Measurements from ENCODE around the genes LYRM9, SARM1, PIGS and RAB34.

DNA sequence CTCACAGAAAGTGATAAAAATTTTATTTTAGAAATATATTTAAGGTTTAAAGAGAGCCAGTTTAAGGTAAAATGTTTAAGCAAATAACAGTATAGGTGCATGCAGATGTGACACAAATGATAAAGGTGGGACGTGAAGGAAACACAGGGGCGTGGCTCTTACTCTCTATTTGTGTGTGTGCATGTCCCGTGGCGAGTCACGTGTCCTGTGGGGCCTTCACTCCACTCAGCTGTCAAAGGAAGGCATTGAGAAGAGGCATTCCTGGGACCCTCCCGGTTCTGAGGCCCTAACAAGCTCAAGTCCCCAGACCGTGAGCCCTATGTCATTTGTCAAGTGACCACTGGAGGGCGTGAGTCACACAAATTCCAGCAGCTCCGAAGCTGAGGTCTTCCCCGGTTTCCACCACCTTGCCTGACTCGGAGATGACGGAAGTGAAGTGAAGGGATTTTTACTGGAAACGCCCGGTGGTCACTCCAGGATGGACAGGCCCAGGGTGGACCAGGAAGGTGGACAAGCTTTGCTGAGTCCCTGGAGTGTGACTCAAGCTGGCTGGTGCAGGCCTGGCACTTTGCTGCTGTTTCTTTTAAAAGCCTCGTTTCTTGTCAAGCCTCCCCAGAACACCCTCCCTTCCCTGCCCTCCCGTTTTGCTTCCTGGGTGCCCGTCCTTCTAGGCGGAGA, 5.1 kb upstream of the NOS2 start:
- PRO-cap = unidirectional peak, plus-strand start at position 471 of the sequence

DNA sequence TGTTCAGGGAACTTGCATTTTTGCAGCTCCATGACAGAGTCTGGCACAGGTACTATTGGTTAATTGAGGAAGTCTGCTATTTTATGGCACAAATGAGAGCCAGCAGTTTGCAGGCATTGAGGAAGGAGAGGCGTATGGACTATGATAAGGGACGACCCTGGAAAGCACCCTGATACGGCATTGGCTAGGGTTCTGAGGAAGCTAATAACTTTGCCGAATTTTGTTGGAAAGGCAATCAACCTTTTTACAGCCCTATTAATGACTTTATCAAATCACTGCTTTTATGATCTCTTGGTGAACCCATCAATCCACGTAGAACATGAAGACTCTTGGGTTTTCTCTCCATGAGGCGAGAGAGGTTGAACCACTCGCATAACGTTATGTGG, 11.8 kb upstream of the NOS2 start:
- PRO-cap = no peak

GRCh38 chr17:27892789-27893845, at the start of gene LYRM9:
Gene LYRM9, minus strand, starts transcription at chr17:27893365.
- PRO-cap = bidirectional peak, plus-strand start at chr17:27893440, minus-strand start at chr17:27893328

DNA sequence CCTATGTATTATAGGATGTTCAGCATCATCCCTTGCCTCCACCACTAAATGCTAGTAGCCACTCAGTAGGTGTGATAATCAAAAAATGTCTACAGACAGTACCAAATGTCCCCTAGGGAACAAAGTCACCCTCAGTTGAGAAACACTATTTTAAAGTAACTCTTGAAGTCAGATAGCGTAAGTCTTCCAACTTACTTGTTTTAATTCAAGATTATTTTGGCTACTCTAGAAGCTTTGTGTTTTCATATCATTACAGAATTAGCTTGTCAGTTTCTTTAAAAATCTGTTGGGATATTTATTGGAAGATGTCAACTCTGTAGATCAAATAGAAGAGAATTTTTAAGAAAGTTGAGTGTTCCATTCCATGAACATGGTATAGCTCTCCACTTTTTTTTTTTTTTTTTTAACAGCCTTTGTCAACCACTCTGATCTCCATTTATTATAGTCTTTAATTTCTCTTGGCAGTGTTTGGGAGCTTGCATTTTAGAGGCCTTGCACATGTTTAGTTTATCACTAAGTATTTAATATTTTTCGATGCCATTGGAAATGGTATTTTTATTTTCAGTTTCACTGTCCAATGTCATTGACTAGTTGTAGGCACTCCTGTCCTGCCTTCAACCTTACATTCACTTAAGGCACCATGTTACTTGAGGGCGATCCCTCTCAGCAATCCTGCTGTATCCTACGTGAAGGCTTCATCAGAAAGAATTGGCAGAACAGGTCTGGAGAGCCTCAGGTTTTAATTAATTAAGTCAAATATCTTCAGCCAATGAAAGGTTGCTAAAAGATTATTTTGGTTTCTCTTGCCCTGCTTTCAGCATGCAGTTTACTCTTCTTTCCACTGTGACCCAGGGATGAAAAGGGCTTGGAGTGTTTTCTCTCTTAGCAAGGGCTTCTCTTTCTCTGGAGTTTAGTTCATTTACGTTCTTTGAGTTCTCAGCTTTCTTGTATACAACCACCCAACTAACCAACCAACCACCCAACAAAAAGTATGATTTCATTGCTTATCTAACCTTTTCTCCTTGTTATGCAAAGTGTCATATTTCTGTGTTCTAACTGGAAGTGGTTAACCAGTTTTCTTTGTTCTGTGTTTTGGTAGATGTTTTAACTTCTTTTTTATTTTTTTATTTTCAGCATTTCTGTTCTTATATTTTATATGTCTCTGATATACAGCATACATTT, 29.0 kb downstream of the NLK start:
- PRO-cap = no peak

GRCh38 chr17:28229802-28230426, 89.1 kb upstream of the TMEM97 start:
- PRO-cap = no peak

DNA sequence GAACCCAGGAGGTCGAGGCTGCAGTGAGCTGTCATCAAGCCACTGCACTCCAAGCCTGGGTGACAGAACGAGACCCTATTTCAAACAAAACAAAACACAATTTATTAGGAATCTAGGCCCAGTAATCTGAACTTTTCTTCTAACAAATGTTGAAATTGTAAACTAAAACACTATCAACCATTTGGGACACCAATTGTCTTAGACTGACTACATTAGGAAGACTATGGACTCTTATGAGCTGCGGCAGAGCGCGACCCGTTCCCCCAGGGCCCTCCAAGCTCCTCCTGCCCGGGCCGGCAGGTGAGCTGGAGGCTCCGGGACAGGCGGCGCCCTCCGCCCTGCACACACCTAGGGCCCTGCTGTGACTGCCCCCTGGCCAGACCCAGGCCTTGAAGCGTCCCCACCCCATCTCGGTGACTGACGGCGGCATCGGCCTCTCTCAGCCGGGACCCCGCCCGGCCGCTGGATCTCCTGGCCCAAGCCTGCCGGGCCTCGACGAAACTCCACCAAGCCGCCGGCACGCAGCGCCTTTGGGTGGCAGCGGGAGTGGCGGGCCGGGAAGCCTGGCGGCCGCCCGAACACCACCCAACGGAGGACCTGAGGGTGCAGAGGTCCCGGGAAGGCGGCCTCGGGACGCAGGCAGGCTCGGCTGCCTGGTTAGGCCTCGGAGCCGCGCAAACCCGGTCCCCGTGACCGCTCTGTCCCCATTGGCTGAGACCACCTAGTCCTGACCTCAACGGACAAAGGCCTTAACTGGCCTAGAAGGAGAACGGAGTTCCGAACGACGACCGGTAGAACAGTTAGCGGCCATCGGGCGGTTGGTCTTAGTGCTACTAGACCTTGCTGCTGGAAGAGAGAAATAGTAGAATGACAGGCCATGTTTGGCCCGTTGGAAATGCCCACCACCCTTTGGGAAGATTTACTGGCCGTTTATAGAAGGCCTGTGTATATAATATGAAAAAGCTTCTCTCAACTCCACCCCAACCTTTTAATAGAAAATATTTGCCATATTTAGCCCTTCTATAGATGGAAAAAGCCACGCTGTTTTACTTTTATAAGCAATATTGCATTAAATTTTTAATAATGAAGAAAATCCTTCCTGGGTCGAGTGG, 12.0 kb upstream of the TMEM97 start:
- PRO-cap = no peak

DNA sequence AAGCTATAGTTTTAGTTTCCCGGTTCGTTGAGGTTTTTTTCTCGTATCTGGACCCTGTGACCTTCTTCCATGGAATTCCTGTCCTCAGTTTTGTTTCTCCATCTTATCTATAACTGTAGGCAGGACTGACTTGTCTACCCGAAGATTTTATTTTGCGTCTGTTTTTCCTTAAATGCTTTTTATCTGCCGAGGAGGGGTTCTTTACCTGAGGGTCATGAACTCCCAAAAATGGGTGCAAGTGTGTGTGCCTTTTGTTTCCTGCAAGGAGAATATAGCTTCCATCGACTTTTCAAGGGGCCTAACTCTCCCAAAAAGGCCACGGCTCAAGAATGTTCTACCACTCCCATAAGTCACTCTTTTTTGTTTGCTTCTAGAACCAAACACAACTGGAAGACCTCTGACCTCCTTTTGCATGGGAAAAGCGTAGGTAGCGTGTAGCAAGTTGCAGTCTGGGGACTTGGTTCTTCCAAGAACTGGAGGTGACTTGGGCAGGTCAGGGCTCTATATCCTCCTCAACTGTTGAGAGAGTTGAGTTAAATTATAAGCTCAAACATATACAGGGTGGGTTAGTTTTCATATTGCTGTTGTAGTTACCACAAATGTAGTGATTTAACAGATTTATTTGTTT, 1.2 kb downstream of the TMEM97 start:
- PRO-cap = no peak

DNA sequence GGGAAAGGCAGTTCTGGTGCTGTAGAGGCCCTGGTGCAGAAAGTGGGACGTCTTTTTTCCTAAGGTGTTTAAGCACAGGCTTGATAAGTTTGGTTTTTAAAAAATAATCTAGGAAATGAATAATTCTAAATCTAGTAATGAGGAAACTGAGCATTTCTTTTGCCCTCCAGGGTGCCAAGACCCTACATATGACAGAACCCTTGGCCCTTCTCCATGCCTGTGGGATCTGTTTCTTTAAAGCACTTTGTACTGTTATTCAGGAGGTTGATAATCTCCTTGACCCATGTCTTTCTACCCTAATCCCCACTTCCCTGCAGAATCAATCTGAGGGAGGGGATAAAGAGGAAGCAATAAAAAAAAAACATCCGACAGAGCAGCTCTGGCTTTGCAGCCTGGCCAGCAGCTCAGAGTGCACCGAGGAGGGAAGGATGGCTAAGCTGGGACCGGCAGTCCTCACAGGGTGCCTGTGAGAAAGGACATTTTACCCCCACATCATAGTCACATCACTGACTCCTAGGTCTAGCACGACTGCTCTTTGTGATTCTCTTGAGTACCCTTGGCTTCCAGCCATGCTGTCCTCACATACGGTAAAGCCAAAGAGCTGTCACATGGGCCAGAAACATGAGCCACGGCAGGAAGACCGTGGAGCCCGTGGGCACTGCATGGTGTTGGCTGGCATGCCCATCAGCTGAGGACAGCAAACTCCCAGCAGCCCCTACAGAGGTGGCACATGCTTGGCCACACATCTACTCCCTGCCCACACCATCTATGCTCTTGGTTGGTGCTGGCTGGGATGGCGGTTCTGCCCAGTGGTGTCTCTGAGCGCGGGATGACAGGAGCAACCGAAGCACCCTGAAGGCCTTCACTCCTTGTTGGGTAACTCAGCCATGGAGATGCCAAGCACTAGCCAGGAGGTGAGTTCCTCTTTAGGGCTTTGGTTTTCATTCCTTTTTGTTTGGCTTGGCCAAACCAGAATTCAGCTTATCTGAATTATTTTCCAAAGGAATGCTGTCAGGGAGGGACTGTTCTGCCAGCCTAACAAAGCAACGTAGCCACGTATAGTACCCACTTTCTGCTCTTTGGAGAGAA, 9.7 kb downstream of the TNFAIP1 start:
- PRO-cap = no peak

DNA sequence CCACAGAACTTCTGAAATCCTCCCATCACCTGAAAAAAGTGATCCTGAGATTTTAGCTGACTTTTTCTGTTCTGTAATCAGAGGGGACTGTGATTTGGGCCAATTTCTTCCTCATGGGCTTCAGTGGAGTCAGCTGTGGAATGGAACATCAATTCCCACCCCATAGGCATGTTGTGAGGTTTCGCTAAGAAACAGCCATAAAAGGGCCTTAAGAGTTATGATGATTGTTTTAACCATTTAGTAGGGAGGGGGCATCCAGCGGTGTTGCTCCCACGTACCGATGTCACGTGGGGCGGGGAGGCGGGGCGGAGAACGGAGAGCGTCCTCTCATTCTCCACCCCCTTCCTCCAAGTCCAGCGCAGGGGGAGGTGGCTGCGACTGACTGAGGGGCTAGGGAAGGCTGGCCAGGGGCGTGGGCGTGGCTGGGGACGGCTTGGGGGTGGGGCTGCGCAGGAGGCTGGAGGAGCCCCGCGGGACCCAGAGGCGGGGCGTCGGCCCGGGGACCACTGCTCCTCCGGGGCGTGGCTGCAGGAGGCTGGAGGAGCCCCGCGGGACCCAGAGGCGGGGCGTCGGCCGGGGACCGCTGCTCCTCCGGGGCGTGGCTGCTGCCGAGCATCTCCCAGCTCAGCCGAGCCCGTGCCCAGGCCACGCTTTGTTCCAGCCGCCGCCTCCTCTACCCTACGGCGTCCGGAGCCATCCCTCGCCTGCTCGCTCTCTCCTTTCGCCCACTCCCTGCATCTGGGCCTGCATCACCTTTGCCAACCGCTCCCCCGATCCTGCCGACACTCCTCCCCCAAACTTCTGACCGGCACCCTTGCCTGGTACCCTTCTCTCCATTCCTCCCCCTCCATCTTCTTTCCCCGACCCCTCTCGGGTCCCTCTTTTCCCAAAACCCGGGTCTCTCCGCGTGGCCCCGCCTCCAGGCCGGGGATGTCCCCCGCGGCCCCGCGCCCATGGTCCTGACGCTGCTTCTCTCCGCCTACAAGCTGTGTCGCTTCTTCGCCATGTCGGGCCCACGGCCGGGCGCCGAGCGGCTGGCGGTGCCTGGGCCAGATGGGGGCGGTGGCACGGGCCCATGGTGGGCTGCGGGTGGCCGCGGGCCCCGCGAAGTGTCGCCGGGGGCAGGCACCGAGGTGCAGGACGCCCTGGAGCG, at the start of gene SARM1:
SARM1 (plus strand) TSS at position 615 of the 1,153 bp plus-strand sequence.
- PRO-cap = bidirectional peak, plus-strand start at position 346 of the sequence, minus-strand start at position 289 of the sequence; bidirectional peak, plus-strand start at position 615 of the sequence, minus-strand start at position 384 of the sequence

DNA sequence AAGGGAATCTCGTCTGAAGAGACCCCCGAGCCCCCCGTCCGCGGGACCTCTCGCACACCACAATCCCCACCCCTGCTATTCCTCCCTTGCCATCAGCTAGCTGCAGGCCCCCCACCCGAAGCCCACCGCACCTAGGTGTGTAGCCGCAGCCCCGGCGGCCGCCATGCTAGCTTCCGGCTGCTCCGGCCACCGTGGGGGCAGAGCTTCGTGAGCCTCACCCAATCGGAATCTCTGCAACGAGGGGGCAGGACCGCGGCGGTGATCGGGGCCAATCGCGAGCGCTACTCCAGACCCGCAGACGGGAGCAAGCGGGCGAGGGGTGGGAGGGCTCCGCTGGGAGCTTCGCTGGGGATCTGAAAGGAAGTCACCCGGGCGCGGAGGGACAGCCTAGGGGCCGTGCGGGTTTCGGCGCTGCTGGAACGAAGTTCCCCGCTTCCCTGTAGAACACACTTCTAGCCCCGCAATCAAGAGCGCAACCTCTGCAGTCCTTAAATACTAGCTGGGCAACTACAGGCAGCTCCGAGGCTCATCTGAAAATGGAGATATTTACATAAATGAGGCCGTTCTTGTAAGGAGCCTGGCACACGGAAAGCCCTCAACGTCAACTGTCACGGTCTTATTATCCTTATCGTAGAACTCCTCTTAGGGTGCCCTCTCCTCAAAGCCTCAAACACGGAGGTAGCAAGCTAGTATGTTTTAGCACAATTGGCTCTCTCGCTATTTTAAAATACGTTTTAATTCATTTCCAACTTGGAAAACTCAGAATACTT, at the start of gene PIGS:
PIGS (minus strand) TSS at position 193 of the 770 bp plus-strand sequence.
- PRO-cap = bidirectional peak, plus-strand start at position 367 of the sequence, minus-strand start at position 193 of the sequence

DNA sequence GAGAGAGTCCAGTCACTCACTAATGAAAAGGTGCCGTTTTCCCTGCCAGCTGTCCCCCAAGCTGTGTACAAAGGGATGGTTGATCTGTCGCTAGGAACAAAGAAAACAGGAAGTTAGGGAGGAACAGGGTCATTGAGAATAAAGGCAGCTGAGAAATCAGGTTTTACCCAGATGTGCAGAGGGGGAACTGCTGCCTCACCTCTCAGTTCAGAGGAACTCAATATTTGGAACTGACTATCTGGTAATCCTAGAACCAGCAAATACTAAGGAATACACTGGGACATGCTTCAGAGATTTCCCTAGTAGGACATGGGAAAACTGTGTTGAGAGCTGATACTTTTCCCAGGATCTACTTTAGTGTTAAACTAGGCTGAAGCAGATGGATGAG, 1.4 kb downstream of the RSKR start:
- PRO-cap = no peak

DNA sequence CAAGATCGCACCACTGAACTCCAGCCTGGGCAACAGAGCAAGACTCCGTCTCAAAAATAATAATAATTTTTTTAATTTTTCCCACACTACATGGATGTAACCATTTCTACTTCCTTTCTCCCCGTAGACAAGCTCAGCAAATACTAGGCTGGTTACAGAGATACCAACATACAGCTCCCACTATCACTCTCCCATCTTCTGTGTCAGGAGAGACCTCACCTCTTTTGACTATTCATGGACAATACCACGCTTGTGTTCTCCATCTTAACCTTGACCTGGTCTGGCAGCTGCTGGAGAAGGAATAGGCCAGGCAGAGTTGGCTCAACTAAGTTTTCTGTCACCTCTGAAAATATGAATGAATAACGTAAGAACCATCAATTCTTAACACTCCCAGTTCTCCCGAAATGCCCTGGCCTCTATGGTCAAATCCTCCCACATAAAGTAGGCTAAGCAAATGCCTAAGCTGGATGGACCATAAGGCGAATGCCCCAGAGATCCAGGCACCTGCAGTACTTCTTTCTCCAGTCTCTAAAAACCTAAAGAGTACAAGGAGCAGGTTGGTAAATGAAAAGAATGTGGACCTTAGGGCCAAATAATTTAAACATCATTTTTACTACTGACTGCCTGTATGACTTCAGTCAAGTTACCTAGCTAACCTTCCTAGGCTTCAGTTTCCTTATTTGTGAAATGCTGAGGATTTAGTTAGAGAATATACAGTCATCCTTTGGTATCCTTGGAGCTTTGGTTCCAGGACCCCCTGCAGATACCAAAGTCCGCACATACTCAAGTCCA, 4.4 kb downstream of the BLTP2 start:
- PRO-cap = no peak

- PRO-cap = no peak
These were observed 1.1 kb upstream of the BLTP2 start for GRCh38 chr17:28645829-28646654.

- PRO-cap = no peak
These were observed 11.7 kb downstream of the SUPT6H start for GRCh38 chr17:28673761-28674142.

GRCh38 chr17:28717566-28718730, at the start of gene RAB34:
Gene RAB34, minus strand, starts transcription at chr17:28717868.
- PRO-cap = bidirectional peak, plus-strand start at chr17:28717995, minus-strand start at chr17:28717868; bidirectional peak, plus-strand start at chr17:28718288, minus-strand start at chr17:28718183; unidirectional peak, minus-strand start at chr17:28718426

- PRO-cap = no peak
These were observed 1.6 kb downstream of the RPL23A start for GRCh38 chr17:28721110-28721968.

DNA sequence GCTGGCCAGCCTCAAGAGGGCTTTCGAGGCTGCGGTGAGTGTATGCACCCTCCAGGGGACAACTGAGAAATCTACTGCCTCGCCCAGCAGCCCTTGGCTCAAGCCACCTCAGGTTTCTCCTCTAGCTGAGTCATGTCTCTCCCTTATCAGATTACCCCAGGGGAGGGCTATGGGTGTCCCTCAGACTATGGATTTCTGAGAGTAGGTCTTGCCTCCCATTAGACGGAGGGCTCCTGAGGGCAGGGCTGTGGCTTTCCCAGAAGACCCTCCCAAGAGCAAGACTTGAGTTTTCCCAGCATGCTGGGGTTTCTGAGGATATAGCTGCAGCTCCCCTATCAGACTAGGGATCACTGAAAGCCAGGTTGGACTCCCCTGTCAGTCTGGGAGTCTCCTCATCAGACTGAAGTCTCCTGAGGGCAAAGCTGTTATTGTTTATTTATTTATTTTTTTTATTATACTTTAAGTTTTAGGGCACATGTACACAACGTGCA, 6.8 kb downstream of the NEK8 start:
- PRO-cap = no peak

- PRO-cap = no peak
These were observed 5.2 kb upstream of the TRAF4 start for GRCh38 chr17:28738447-28739169.

- PRO-cap = no peak
These were observed 3.8 kb downstream of the TRAF4 start for GRCh38 chr17:28747530-28748135.

GRCh38 chr17:28857698-28858609, 3.1 kb downstream of the ERAL1 start:
- PRO-cap = no peak